ENCODE results near the gene MFSD14A.

- PRO-cap, 7 experiments: no peak in any of the 7 experiments
These were observed 39.7 kb downstream of the PALMD start for GRCh38 chr1:99685489-99686227.

GRCh38 chr1:100037851-100038228, at the start of gene MFSD14A:
Gene MFSD14A, plus strand, starts transcription at chr1:100038095.
- PRO-cap, 7 experiments: peak in 7 of 7 experiments; most common plus-strand start chr1:100038114 (in 7); most common minus-strand start chr1:100038008 (in 7)

DNA sequence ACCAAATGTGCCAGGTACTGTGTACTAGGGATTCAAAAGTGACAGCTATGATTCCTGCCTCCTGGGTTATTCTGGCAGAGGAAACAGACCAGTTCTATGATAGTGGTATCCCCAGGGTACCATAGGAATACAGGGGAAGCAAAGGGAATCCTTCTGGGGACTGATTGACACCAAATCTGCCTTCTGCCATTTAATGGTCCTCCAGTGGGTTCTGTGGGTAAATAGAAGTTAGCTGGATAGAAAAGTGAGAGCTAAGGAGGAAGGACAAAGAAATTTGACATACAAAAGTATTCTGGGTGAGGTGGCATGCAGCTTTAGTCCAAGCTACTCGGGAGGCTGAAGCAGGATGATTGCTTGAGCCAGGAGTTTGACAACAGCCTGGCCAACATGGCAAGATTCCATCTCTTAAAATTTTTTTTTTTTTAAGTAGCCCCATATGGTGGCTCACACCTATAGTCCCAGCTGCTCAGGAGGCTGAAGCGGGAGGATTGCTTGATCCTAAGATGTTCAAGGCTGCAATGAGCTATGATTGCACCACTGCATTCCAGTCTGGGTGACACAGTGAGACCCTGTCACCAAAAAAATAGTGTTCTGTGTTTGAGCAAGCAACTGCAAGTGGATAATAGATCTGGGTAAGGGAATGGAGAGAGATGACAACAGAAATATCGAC, 13.3 kb downstream of the RTCA start:
- PRO-cap, 7 experiments: no peak in any of the 7 experiments

DNA sequence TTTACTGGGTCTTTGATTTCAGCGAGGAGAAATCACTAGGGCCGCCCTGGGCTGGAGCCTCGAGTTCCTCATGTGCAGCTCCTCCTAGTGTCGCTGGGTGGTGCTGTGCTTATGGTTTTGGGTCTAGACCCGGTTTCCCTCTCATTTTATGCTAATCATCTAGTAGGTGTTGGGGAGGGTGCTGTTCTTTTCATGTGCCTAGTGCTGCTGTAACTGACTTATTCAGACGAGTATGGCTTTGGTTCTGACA, 74.2 kb upstream of the GPR88 start:
- PRO-cap, 7 experiments: no peak in any of the 7 experiments

- PRO-cap, 7 experiments: no peak in any of the 7 experiments
These were observed 2.0 kb downstream of the GPR88 start for GRCh38 chr1:100539948-100540416.

GRCh38 chr1:100582770-100583451, 45.0 kb downstream of the GPR88 start:
- PRO-cap, 7 experiments: no peak in any of the 7 experiments

DNA sequence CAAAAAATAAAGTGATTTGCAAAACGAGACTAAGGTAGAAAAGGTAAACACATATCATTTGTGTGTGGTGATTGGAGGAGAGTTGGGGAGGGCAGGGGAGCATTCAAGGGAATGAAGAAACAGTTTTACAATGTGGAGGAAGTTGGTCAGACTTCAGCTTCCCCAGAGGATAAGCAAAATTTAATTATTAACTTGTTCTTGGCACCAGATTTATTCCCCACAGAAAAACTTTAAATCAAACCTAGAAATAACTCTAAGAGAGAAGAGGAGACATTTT, 75.8 kb upstream of the VCAM1 start:
- PRO-cap, 7 experiments: no peak in any of the 7 experiments

- PRO-cap, 7 experiments: no peak in any of the 7 experiments
These were observed 67.4 kb downstream of the VCAM1 start for GRCh38 chr1:100786833-100787462.

- PRO-cap, 7 experiments: no peak in any of the 7 experiments
These were observed 86.3 kb upstream of the S1PR1 start for GRCh38 chr1:101150335-101151111.

- PRO-cap, 7 experiments: no peak in any of the 7 experiments
These were observed 58.0 kb upstream of the PRMT6 start for GRCh38 chr1:106998249-106999062.

GRCh38 chr1:107673354-107673919, 291.5 kb downstream of the VAV3 start:
- PRO-cap, 7 experiments: no peak in any of the 7 experiments

DNA sequence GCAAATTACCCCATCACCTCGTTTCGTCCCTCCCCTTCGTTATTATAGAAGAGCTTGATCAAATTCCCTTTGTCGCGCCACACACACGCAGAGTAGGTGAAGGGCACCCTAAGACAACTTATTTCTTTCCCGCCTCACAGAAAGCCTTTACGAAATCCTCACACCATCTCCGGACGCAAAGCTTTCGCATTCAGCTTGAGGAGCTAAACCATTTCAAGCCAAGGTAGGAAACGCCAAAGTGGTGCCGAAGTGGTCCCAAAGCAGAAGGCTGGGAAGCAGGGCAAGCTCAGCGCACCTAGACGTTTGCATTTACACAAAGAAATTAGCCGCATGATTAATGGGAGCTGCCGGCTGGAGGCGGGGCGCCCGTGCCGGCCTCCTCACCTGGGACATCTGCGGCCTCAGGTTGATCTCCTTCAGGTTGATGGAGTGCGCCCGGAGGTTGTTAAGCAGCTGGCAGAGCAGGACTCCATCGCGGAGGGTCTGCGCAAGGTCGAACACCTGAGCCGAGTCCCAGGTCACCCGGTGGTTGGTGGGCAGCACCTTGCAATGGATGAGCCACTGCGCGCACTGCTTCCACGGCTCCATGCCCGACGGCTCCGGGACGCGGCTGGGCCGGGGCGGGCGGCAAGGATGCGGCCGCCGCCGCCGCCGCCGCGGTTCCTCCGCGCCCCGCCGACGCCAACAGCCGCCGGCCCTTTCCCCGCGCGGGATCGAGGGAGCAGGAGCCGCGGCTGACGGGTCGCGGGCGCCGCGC, 520 bp downstream of the VAV3 start:
- PRO-cap, 7 experiments: peak in 4 of 7 experiments; most common plus-strand start position 84 of the sequence (in 2); most common minus-strand start position 315 of the sequence (in 2)

- PRO-cap, 7 experiments: peak in 7 of 7 experiments; most common plus-strand start chr1:108079892 (in 6); most common minus-strand start chr1:108079759 (in 2)
These were observed 114.6 kb upstream of the VAV3 start for GRCh38 chr1:108079513-108080139.

DNA sequence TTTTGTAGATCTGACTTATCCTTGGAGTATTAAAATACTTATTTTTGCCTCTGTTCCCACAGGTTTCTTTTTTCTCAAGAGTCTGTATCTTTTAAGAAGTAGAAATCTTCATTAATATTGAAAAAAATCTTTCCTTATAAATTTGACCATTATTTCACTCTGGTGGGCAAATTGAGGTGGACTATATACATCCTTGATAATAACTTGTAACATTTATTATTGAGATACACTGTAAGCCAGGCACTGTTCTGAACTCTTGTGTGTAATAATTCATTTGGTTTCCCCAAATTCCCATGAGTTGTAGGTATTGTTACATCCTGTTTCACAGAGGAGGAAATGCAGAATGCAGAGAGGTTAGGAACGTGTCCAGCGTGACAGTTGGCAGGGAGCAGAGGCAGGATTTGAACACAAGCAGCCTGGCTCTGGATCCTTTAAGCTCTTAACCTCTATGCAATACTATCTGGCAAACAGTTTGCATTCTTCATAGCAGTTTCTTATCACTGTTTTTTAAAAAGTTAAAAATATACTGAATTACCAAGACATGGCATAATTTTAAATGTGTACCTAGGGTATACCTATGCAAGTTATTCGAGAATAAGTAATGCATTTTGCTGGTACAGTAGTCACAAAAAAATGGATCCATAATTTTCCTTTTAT, 30.5 kb downstream of the EEIG2 start:
- PRO-cap, 7 experiments: no peak in any of the 7 experiments

GRCh38 chr1:108624035-108624414, 36.9 kb downstream of the HENMT1 start:
- PRO-cap, 7 experiments: no peak in any of the 7 experiments

GRCh38 chr1:108693239-108693453, 1.0 kb downstream of the PRPF38B start:
- PRO-cap, 7 experiments: no peak in any of the 7 experiments

DNA sequence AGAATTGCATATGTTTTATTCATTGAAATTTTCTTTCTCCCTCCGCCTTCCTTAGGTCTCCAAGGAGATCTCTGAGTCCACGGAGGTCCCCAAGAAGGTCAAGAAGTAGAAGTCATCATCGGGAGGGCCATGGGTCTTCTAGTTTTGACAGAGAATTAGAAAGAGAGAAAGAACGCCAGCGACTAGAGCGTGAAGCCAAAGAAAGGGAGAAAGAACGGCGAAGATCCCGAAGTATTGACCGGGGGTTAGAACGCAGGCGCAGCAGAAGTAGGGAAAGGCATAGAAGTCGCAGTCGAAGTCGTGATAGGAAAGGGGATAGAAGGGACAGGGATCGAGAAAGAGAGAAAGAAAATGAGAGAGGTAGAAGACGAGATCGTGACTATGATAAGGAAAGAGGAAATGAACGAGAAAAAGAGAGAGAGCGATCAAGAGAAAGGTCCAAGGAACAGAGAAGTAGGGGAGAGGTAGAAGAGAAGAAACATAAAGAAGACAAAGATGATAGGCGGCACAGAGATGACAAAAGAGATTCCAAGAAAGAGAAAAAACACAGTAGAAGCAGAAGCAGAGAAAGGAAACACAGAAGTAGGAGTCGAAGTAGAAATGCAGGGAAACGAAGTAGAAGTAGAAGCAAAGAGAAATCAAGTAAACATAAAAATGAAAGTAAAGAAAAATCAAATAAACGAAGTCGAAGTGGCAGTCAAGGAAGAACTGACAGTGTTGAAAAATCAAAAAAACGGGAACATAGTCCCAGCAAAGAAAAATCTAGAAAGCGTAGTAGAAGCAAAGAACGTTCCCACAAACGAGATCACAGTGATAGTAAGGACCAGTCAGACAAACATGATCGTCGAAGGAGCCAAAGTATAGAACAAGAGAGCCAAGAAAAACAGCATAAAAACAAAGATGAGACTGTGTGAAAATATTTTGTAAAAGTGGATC, 7.3 kb downstream of the PRPF38B start:
- PRO-cap, 7 experiments: no peak in any of the 7 experiments

DNA sequence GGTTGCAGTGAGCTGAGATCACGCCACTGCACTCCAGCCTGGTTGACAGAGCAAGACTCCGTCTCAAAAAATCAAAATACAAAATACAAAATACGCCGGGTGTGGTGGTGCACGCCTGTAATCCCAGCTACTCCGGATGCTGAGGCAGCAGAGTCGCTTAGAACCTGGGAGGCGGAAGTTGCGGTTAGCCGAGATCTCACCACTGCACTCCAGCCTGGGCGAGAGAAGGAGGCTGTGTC, 9.3 kb upstream of the FNDC7 start:
- PRO-cap, 7 experiments: peak in 7 of 7 experiments; most common plus-strand start position 93 of the sequence (in 7); most common minus-strand start position 65 of the sequence (in 3)

- PRO-cap, 7 experiments: no peak in any of the 7 experiments
These were observed 4.4 kb downstream of the AKNAD1 start for GRCh38 chr1:108852541-108852924.

- PRO-cap, 7 experiments: no peak in any of the 7 experiments
These were observed 717 bp downstream of the CLCC1 start for GRCh38 chr1:108962638-108962895.

Measured in T-cell (primary cell).